Bronchus fibroblast of lung (primary cell): ENCODE measurements around a stretch of chr5.

GRCh38 chr5:150501655-150502591 lies 6.0 kb upstream of the NDST1 start:
- RAMPAGE, long total RNA, result no peak

DNA sequence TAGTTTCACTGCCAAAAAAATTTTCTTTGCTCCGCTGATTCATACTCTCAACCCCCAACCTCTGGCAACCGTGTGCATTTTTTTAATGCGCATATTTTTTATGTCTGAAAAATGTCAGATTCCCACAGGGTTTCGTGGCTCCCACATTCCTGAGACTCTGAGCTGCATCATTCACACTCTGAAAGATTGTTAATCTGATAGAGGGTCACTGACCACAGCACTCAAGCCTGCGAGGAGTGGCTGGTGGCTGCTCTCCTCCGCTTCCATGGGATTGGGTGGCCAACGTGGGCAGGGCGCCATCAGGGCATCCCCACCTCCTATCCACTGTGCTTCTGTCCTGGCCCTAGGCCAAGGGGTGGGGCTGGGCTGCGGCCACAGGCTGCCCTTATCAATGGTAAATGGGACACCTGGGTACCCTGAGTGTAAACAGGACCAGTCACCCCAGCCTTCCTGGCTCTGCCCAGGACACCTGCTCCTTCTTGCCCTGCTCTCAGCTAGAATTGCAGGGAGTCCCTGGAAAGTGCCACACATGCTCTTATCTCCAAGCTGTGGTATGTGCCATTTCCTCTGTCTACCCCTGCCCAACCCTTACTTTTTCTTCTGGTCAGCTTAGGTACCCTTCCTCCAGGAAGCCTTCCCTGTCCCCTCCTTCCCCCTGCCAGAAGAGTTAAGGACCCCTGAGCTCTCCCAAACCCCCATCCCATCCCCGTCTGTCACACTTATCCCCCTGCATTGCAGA lies 9.8 kb downstream of the NDST1 start:
- RAMPAGE, long total RNA, result no peak

GRCh38 chr5:150591021-150591413 lies 49.4 kb upstream of the SYNPO start:
- RAMPAGE, long total RNA, result no peak

DNA sequence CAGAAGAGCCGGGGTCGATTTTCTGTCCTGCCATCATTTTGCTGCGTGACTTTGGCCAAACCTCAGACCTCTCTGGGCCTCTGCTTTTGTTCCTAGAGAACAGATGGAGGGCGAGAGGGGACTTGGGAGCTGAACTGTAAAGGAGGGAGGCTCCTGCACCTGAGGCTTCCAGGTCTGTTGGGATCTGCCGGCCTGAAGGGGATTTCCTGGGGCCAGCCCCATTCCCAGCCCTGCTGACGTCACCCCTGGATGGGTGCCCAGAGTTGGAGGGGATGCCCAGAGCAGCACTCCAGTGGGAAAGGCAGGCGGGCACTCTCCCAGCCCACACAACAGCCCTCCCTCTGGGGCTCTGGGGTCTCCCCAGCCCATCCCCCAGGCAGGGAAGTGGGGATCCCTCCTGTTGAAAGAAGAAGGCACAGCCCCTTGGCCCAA lies 40.4 kb upstream of the SYNPO start:
- RAMPAGE, long total RNA, result no peak

DNA sequence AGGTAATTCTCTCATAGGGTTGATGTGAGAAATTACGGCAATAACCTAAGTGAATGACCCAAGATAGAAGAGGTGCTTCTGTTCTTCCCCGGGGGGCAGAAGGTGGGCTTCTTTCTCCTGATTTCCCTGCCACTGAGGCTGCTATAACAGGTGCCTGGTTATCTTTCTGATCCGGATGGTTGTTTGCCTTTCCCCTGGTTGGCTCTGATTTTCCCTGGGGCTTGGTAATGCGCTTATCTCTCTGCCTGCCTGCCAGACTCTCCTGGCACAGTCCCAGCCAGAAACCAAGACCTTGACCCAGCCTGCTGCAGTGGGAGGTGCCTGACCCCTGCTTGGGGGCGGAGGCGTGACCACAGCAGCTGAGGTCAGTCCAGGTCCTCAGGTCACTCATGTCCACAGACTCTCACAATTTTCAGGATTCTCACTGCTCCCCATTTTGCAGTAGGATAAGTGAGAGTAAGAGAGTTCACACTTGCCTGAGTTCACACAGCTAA lies 24.5 kb upstream of the SYNPO start:
- RAMPAGE, long total RNA, result no peak

- RAMPAGE, long total RNA, result no peak
Observed at GRCh38 chr5:150618419-150619322, 21.8 kb upstream of the SYNPO start.

GRCh38 chr5:150626826-150627580 lies 13.5 kb upstream of the SYNPO start:
- RAMPAGE, long total RNA, result no peak

DNA sequence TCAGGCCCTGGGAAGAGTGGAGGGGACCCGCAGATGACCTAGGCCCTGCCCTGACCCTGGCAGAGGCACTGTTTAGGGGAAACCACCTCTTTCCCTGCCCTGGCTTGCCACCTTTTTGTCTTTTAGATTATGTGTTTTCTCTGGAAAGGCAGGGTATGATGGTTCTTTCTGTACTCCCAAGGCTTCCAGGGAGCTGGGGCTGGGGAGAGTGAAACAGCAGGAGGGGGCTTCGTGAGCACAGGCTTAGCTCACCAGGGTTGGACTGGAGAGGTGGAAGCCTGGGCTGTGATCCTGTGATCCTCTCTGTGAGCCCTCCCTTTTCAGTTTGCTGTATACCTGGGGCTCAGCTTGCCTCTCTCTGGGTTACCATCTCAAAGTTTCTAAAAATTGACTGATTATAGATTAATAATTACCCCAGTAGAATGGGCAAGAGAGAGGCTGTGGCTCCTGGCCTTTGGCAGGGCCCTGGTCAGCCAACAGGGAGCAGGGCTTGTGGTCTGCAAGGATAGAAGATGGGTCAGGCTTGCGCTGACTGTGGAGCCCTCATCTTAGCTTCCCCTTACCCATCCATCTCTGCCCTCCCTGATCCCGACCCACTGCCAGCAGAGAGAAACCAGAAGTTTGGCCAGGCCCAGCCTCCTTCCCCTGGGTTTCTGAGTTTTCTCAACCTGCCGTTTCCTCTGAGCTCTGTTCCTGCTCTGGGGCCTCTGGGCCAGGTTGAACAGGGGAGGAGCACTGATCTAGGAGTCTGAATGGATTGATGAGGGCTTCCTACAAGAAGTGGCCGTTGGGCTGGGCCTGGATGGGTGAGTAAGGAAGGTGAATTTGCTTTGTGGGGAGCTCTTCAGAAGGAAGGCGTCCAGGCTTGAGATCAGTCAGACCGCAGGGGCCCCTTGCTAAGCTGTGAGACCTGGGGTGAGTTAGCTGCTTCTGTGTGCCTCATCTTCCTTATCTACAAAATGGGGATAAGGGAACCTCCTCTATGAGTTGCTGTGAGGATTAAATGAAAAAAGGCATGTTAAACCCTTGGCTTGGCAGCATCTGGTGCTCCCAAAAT lies 1.5 kb upstream of the SYNPO start:
- RAMPAGE, long total RNA, result no peak

- RAMPAGE, long total RNA, result no peak
Observed at GRCh38 chr5:150648798-150649415, 8.4 kb downstream of the SYNPO start.

- RAMPAGE, long total RNA, result no peak
Observed at GRCh38 chr5:150649416-150650333, 9.2 kb downstream of the SYNPO start.

GRCh38 chr5:150734507-150734912 lies 24.3 kb downstream of the DCTN4 start:
- RAMPAGE, long total RNA, result no peak

DNA sequence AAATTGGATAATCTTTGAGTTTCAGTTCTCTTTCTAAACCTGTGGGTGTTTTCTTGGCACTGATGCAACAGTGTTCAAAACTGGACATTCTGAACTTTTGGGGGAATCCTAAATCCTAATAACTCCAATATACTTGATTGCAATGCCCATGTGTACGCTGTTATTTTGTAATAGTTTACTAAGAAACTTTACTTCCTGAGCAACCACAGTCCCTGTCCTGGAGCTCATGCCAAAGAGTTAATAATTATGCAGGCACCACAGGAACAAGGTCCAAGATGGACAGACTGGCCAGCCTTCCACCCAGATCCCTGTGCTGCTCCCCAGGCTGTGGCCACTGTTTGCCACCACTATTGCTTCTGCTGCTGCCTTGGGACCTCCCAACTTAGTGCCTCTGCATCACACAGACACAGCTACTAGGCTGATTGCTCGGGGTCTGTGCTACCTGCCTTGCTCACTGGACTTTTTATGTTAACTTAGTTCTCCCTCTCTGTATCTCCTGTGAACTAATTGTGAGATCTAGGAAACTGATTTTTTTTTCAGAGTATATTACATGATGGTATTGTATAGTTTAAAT lies 14.1 kb downstream of the IRGM start:
- RAMPAGE, long total RNA, result no peak

- RAMPAGE, long total RNA, result no peak
Observed at GRCh38 chr5:151024083-151024953, 3.9 kb downstream of the GPX3 start.

- RAMPAGE, long total RNA, result no peak
Observed at GRCh38 chr5:151052049-151052394, 28.8 kb downstream of the TNIP1 start.

DNA sequence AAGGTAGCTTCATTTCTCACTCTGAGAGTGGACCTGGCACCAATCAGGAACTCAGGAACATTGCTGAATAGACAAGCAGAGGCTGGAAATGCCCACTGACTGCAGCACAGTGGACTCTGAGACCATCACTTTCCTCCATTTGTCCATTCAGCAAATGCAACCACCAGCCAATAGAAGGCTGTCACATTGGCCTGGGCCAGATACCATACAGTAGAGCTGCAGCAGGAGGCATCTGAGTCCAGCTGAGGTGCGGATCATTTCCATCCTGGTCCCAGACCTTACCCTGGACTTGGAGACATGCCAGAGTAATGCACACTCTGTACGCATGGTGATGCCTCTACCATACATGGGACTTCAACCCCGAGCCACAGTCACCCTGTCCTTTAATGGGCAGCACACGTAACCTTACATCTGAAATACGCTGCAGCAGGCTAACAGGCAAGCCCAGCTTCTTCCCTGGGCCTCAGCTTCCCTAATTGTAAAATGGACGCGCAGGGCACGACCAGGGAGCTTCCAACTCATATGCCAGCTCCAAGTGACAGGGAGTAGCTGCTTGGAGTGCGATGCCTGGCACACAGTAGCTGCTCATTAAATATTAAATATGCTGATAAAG lies 18.0 kb downstream of the TNIP1 start:
- RAMPAGE, long total RNA, result no peak

DNA sequence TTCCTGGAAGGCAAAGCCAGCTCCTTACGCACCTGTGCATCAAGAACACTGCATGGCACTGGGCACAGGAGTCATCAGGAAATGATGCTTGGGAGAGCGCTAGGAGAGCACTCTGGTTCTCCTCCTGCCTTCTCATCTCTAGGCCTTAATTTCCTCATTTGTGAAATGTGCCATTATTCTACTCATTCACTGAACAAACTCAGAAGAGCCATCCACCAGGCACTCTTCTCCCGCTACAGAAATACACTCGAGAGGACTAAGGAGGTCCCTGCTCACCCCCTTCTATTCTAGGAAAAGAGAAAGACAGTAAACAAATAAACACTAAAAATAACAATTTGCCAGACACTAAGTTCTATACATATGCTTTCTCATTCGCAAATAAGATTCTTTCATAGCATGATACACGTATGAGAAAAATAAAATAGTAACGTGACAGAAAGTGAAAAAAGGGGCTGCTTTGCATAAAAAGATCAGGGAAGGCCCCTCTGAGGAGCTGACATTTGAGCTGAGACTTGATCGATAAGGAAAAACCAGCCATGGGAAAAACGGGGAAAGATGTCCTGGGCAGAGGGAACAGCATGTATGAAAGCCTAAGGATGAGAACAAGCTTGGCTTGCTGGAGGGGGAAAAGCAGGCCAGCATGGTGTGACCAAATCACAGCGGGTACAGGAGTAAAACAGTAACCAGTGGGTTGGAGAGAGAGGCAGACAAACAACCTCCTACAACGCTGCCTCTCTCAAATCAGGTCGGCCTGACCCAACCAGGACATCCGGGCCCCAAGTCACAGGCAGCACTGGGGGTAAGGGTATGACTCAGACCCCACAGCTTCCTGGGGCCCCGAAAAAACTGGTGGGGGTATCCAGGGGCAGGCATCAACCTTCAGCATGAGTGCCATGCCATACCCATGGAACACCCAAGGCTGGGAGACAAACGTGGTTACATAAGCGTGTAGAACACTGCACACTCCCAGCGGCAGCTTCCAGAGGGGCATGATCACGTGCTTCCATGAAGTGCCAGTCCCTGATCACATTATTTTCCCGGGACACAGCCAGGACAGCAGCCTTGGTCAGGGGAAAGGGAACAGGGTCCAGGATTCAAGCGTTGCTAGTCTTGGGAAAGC lies 2.3 kb downstream of the TNIP1 start:
- RAMPAGE, long total RNA, result no peak

DNA sequence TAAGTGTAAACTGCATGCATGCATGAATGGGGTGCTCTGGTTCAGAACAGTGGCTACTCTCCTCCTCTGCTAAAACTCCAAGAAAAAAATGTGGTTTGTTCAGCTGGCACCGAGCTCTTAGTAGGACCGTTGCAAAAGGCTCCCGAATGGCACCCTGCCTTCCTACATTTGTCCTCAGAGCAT lies 17.7 kb upstream of the TNIP1 start:
- RAMPAGE, long total RNA, result no peak

DNA sequence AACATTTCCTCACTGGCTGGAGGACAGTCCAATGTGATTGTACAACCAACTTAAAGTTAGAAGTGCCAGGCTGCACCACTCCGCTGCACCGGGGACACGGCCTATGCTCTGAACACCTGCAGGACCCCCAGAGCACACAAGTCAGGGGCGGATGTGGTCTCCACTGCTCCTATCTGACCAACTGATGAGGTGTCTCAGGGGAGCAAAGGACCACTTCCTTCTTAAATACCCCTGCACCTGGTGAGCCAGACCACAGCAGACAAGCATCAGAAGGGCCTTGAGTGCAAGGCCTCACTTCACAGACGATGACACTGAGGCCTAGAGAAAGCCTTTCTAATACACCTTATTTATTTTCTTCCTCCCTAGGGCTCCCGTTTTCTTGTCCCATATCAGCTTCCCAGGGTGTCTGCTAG lies 9.3 kb downstream of the CCDC69 start:
- RAMPAGE, long total RNA, result no peak

DNA sequence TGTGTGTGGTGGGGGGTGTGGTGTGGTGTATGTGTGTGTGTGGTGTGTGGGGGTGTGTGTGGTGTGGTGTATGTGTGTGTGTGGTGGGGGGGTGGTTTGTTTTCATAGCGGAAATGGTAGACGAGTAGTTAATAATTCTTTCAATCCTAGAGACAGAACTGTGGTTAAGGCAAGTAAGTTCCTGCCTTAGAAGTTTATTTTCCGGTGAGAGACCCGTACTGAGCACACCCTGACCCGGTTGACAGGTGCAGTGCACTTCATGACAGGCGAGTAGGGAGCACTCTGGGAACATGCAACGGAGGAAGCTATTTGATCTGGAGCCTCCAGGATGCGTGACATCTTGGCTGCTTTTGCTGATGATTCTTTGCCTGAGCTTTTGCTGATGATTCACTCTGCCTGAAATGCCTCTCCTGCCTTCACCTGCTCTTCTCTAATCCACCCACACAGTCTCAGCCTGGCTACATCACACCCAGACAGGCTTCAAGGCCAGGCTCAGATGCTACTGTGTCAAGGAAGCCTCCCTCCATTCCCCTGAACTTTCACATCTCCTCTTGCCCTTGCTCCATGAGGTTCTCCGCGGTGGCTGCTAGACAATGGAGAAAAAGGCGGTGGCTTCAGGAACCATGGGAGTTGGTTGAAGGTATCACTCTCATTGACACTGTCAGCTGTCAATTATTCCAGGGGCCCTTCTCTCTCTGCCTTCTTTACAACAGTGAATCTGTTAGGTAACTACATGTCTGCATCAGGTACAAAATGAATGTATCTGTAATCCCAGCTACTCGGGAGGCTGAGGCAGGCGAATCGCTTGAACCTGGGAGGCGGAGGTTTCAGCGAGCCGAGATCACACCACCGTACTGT lies 22.0 kb upstream of the FAT2 start:
- RAMPAGE, long total RNA, result no peak

DNA sequence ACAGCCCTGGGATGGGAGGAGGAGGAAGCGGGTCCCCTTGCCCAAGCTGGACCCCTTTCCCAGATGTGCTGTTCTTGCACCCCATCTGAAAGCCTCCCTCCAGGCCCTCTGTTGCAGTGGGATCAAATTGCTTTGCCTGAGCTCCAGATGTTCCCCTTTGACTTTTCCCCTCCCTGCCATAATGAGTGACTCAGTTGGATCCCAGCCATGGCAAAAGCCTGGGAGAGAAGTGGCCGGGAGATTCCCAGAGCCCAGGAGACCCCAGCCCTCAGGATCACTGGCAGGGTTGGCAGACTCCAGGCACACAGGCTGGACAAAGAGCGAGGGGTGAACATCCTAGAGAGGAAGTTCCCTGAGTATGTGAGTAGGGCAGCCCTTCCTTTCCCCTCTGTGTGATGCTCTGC lies 21.6 kb downstream of the SPARC start:
- RAMPAGE, long total RNA, result no peak